Neural cell (in vitro differentiated cells): ENCODE measurements around a stretch of chr7.

- RAMPAGE, long total RNA = no peak
Measured at GRCh38 chr7:158516804-158517457, 70.7 kb downstream of the PTPRN2 start.

DNA sequence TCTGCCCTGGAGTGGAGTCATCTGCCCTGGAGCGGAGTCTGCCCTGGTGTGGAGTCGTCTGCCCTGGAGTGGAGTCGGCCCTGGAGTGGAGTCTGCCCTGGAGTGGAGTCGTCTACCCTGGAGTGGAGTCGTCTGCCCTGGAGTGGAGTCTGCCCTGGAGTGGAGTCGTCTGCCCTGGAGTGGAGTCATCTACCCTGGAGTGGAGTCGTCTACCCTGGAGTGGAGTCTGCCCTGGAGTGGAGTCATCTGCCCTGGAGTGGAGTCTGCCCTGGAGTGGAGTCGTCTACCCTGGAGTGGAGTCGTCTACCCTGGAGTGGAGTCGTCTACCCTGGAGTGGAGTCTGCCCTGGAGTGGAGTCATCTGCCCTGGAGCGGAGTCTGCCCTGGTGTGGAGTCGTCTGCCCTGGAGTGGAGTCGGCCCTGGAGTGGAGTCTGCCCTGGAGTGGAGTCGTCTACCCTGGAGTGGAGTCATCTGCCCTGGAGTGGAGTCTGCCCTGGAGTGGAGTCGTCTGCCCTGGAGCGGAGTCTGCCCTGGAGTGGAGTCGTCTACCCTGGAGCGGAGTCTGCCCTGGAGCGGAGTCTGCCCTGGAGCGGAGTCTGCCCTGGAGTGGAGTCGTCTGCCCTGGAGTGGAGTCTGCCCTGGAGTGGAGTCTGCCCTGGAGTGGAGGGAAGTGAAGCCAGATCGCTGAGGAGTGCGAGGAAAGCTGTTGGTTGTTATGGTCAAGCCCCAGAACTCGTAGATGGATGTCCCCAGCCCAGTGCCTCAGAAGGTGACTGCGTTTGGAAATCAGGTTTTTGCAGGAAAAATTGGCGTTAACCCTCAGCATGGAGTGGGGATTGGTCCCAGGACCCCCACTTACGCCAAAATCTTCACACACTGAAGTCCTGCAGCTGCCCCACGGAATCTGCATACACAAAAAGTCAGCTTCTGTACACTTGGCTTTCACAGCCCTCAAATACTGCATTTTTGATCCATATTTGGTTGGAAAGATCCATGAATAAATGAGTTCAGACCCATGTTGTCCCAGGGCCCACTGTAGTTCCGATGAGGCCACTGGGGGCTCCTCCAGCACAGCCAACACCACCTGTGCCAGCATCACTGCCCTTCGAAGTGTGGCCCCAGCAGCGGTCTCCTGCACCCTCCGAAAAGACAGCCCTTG is 63.4 kb downstream of the PTPRN2 start:
- RAMPAGE, long total RNA = no peak

GRCh38 chr7:158549347-158549836 is 38.2 kb downstream of the PTPRN2 start:
- RAMPAGE, long total RNA = no peak

DNA sequence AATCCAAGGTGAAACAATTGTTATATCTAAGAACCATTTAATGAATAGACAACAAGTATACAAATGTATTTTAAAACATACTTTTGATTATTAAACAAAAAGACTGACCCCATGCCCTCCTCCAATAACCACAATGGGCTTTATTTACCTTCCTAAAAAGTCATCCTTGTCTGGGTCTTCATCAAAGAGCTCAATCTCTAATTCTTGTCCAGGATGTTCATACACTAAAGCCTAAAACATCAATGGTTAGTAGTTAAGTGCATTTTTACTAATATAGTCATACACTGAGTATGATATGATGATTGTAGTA is 58.3 kb upstream of the NCAPG2 start:
- RAMPAGE, long total RNA = no peak

DNA sequence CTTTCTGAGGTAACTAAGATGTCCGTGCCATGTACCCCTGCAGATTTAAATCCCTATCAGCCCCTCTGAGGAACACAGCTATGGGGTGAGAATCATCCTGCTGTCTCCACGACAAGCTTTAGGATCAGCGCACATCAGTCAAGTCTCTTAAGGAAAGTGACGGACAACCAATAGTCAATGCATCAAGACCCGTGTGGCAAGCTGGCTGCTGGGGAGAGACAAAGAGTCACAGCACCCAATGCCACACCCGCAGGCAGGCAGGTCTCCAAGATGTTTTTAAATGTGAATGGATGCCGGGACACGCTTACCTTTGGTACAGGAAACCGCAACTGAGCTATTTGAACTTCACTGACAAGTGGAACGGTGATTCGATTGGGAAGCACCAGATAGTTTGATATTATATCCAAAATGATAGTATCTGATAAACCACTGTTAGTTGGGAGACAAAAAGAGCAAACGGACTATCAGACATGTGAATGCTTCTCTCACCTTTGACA is 61.9 kb downstream of the ESYT2 start:
- RAMPAGE, long total RNA = no peak

DNA sequence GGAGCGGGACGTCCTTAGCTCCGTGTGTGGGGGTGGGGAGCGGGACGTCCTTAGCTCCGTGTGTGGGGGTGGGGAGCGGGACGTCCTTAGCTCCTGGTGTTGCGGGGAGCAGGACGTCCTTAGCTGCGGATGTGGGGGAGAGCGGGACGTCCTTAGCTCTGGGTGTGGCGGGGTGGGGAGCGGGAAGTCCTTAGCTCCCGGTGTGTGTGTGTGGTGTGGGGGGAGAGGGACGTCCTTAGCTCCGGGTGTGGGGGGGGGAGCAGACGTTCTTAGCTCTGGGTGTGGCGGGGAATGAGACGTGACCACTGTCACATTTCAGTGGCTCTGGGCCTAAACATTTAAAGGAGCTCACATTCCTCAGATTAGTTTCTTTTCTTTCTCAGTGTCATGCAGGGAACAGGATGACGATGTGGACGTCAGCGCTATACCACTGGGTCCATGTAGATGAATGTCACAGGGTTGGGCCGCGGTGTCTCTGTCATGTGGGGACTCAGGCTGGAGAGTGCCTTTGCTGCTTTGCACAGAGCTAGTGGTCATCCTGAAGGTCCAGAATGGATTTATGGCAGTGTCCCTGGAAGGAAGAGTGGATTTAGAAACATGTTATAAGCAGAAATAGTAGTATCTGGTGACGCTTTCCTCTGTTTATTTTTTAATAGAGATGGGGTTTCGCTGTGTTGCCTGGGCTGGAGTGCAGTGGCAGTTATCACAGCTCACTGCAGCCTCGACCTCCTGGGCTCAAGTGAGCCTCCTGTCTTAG is 7.7 kb downstream of the DYNC2I1 start:
- RAMPAGE, long total RNA = no peak

DNA sequence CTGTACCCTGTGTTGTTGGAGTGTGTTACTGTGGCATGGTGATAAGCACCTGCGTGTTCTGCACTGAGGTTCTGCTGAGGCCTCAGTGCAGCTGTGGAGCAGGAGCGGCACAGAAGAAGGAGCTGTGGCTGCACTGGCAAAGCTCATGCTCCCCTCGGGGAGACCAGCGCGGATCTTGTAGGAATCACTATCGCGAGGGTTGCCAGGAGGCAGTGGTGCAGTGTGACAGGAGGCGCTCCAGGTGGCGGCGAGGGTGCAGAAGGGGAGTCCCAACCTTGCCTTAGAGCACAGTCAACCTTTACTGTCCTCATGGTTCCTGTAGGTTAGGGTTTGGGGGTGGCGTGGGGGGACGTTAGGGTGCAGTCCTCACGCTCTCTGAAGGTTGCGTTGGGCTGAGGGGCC is 11.0 kb downstream of the DYNC2I1 start:
- RAMPAGE, long total RNA = no peak

GRCh38 chr7:158876422-158876904 is 20.1 kb downstream of the DYNC2I1 start:
- RAMPAGE, long total RNA = no peak

DNA sequence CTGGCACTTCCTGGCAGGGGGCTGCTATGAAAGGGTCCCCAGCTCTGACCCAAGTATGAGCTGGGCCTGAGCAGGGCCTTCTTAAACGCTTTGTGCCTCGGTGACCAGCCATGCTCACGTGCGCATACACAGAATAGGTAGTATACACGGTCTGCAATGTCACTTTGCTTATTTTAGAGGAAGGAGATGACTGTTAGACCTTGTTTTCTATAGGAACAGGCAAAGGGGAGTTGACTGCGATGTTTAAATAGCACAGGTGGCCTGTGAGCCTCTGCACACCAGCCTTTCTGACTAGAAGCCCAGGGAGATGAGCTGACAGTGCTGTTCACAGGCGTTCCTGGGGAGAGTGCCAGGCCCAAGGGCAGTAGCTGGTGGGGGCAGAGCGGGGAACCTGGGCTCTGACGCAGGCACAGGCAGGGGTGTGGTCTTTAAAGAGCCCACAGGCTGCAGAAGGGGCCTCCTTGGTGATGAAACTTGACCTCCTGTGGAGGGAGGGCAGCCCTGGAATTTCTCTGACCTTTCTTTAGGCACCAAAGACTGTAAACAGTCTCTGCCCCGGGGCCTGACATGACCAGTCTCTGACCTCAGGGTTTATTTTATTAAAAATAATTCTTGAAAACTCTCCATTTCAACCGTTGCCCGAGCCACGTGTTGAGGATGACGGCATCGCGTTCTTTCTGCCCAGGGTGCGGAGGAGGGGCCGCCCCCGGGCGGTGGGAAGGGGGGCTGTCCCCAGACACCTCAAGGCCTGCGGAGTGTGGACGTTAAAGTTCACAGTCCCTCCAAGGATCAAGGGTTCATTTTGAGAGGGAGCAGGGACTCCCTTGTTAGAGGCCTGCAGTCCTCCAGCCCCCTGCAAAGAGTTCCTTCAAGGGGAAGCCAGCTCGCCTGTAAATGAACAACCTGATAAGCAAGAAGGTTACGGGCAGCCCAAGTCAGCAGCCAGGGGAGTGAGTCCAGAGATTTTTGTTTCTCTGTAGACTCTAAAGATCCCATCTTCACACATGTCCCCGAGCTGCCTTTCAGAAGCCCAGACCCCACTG is 129.2 kb downstream of the VIPR2 start:
- RAMPAGE, long total RNA = no peak

GRCh38 chr7:159094415-159094799 is 50.3 kb downstream of the VIPR2 start:
- RAMPAGE, long total RNA = no peak

DNA sequence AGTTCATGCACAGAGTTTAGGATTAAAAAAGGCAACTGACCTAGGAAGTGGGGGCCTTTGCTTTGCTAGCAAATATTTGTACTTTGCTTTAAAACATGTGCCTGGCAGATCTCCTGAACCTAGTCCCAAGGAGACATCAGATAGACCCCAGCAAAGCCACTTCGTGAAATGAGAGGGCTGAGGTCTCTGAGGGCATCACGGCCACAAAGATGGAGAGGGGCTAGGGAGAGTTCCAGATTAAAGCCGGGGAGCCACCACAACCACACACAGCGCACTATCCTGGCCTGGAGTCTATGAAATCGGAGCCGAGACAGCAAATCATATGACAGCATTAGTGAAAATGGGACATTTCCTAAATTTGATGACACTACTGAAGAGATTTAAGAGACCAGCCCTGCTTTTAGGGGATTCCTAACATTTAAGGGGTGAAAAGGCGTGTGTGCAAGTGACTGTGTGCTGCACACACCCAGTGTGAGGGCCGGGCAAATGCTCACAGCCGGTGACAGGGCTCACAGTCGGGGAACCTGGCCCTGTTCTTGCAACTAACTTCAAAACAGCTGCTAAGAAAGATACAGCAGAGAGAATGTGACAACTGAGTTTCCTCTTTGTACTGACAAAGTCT is 49.7 kb downstream of the VIPR2 start:
- RAMPAGE, long total RNA = no peak